Measurements from ENCODE around the genes PPP1R10, MRPS18B, PPP1R18, TUBB and GTF2H4.

- PRO-cap = bidirectional peak, plus-strand start at chr6:30571451, minus-strand start at chr6:30571254
These were observed 505 bp upstream of the ABCF1 start for GRCh38 chr6:30570516-30571358.

- PRO-cap = no peak
These were observed 12.8 kb downstream of the ABCF1 start for GRCh38 chr6:30583768-30584672.

GRCh38 chr6:30616188-30617079, 609 bp downstream of the PPP1R10 start:
- PRO-cap = bidirectional peak, plus-strand start at chr6:30616283, minus-strand start at chr6:30616255

DNA sequence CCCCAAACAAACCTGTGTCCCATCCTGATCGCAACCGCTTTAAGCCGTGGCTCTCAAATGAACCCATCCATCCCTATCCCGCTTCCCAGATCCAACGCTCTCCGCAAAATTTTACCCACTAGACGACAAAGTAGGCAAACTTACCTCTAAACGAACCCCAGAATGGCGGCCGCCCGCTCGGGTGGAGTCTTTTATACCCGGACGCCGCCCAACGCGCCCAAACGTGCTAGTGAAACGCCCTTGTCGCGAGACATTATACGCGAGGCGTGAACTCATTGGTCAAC, at the start of gene PPP1R10:
TSS of gene PPP1R10 (minus strand) at position 164 of the 284 bp plus-strand sequence.
- PRO-cap = bidirectional peak, plus-strand start outside the sequence, minus-strand start at position 164 of the sequence

DNA sequence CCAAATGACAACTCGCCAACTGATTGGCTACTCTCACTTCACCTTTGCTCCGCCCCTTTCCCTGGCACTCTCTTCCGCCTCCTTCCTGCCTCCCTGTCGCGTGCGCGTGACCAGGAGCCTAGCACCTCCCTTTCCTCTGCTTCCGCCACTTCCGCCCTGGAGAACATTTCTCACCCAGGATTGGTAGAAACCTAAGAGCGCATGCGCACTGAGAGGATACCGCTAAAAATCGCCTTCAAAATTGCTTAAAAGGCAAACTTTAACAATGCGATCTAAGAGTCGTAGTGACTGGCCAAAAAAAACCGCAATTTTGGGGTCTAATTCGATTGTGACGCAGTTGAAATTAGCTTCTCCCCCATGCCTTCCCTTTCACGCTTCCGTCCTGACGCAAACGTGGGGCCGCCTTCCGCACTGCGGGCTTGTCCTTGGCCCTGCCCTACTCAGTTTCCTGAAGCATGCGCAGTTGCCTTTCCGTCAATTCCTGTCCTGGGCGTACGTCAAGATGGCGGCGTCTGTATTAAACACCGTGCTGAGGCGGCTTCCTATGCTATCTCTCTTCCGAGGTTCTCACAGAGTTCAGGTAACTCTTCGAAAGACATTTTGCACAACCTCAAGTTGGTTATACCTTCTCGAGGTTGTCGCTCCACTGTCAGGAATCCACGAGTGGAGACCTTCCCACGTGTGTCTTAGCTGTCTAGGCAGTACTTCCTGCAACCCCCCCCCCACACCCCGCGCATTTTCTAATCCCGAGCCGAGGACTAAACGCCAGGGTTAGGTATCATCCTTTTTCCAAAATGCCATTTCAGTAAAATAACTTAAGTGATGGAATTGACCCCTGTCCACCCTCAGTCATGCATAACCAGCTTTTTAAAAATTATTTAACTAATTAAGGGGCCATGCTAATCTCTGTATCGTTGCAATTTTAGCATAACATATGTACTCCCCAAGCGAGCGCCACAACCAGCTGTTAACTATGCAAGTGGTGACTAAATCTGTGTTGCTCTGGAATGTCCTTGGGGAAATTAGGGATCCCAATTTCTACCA, at the start of gene MRPS18B:
TSS of gene MRPS18B (plus strand) at position 477 of the 1,044 bp plus-strand sequence.
- PRO-cap = bidirectional peak, plus-strand start at position 99 of the sequence, minus-strand start outside the sequence; bidirectional peak, plus-strand start at position 477 of the sequence, minus-strand start at position 413 of the sequence

DNA sequence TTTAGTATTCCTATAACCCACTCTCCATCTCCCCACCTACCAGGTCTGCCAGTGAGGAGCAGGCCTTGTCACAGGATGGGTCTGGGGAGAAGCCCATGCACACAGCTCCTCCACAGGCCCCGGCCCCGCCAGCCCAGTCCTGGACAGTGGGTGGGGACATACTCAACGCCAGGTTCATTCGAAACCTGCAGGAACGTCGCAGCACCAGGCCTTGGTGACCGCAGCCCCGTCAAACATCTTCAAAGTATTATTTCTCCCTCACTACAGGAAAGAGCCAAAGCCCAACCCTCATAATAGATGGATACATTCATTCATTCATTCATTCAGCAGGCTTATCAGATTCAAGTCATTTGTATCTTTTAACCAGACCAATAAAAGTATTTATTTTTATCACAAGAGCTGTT, 505 bp upstream of the C6orf136 start:
- PRO-cap = no peak

- PRO-cap = bidirectional peak, plus-strand start at chr6:30686763, minus-strand start at chr6:30686640
These were observed at the start of gene PPP1R18 for GRCh38 chr6:30686323-30687094. Gene PPP1R18, minus strand, starts transcription at chr6:30686645.

GRCh38 chr6:30719677-30720695, at the start of gene TUBB:
Gene TUBB, plus strand, starts transcription at chr6:30720352.
- PRO-cap = unidirectional peak, minus-strand start at chr6:30719881; bidirectional peak, plus-strand start at chr6:30720357, minus-strand start at chr6:30720119

DNA sequence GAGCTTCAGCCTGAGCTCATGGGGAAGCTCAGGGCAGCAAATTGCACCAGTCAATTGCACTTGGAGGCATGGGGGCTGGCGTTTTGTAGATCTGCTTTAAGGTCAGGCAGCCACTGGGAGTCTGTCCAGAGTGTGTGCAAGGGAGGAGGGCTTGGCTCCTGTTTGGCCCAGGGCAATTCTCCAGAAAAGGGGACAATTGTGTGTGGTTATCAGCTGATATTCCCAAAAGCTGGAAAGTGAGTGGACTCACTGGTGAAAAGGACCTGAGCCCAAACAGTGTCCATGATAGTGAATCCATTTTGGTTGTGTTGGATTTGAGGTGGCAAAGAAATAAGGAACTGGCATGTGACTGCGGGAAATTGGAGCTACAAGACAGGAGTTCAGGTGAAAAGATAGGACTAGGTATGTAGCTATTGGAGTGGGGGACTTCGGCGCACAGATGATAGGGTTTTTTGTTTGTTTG, 22.2 kb upstream of the IER3 start:
- PRO-cap = no peak

DNA sequence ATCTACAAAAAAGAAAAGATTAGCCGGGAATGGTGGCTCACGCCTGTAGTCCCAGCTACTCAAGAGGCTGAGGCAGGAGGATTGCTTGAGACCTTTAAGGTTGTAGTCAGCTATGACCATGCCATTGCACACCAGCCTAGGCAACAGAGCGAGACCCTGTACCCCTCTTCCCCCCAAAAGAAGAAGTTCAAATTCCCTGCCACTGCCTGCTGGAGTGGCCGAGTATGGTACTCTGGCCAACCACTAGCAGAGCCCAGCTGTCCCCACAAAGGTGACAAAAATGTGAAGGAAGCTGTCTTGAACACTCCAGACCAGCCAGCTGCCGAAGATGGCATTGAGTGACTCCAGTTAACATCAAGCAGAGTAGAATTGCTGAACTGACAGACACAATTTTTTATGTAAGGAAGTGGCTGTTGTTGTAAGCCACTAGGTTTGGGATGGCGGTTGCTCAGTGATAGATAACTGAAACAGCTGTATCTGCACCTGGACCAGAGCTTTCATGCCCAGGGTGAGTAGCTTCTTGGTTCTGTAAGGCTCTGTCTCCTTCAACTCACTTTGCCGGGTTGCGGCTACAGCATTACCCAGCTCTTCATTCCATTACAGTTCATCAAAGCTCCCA, 49.8 kb upstream of the DDR1 start:
- PRO-cap = no peak

- PRO-cap = no peak
These were observed at the start of gene GTF2H4 for GRCh38 chr6:30907631-30908764. Gene GTF2H4, plus strand, starts transcription at chr6:30908207.

DNA sequence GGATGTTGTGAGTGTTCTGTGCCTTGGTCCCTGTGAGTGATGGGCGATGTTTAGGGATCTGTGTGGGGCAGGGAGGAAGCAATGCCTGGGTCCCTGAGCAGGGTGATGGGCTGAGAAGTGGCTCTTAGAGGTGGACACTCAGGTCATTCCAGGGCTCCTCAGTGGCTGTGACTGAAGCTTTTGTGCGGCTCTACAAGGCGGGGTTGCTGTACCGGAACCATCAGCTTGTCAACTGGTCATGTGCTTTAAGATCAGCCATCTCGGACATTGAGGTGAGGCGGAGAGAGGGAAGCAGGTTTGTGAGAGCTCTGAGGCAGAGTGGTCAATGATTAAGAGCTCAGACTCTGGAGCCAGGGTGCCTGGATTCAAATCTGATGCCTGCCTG, 2.9 kb downstream of the VARS2 start:
- PRO-cap = no peak

GRCh38 chr6:31086700-31087114, 25.7 kb downstream of the C6orf15 start:
- PRO-cap = no peak

DNA sequence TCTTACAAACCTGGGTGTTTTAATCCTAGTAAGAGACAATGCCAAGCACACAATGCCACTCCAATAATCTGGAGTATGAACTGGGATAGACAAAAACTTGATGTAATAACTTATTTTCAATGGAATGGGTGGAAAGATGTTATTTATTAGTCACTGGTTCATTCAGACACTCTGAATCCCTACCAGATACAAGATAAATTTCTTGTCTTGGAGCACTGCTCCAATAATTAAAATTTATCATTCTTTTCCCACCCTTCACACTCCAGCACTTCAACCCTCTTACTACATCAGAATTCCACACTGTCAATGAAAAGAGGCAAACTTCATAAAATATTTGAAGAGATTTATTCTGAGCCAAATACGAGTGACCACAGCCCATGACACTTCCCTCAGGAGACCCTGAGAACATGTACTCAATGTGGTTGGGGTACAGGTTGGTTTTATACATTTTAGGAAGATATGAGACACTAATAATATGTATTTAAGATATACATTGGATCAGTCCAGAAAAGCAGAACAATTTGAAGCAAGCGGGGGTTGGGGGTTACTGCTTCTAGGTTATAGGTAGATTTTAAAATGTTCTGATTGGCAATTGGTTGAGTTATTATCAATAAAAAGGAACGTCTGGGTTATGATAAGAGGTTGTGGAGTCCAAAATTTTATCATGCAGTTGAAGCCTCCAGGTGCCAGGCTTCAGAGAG, 7.2 kb downstream of the HLA-C start:
- PRO-cap = no peak

DNA sequence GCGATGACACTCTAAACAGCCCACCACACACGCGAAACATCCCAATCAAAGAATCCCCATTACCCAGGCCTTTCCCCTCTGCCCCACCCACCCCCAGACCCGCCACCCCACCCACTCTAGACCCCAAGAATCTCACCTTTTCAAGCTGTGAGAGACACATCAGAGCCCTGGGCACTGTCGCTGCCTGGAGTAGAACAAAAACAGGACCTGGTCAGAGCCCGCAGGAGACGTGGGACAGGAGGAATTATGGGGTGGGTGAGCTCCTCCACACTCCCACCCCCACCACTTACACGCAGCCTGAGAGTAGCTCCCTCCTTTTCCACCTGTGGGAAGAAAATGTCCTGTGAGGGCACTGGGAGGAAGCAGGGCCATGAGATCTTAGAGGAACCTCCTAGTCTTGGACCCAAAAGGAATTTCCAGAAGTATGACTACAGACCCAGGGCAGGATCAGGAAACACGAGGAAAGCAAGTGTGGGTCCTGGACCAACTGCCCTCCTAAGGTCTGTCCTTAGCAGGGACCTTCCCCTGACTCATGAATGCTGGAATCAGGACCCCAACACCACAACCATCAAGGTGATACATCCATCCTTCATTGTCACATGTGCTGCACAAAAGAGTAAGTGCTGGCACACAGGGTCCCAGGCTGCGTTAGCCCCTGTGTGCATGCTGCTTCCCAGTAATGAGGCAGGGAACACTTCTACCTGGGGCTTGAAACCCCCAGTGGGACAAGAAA, 2.5 kb downstream of the HLA-B start:
- PRO-cap = no peak

GRCh38 chr6:31416417-31417018, 13.1 kb downstream of the MICA start:
- PRO-cap = no peak

- PRO-cap = no peak
These were observed 2.3 kb upstream of the MICB start for GRCh38 chr6:31495611-31496019.

DNA sequence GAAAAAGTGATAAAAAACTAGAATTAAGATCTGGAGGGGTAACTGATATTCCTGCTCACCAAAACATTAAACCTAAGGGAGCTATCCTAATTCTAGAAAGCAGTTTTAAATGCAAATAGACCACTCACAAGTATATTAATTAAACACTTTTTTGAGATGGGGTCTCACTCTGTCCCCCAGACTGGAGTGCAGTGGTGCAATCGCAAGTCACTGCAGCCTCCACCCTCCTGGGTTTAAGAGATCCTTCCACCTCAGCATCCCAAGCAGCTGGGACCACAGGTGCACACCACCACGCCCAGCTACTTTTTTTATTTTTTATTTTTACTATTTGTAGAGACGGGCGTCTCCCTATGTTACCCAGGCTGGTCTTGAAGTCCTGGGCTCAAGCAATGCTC, 2.9 kb downstream of the MCCD1 start:
- PRO-cap = no peak

- PRO-cap = no peak
These were observed 3.6 kb downstream of the MCCD1 start for GRCh38 chr6:31532077-31533057.

DNA sequence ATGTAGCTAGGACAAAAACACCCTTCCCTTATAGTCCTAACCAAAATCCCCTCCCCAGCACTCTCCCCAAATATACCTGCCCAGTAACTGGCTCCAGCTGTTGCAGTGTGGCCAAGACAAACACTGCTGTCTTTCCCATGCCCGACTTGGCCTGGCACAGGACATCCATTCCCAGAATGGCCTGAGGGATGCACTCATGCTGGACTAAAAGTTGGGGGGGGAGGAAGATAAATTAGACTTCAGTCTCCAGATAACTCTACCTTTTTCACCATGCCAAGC, 2.8 kb downstream of the DDX39B start:
- PRO-cap = no peak

Measured in Metastatic Pancreatic Carcinoma in the Ovary (tissue), 1 donor.